Gallbladder (tissue), 1 donor: ENCODE measurements around the genes CFHR4, CFHR5 and CRB1.

DNA sequence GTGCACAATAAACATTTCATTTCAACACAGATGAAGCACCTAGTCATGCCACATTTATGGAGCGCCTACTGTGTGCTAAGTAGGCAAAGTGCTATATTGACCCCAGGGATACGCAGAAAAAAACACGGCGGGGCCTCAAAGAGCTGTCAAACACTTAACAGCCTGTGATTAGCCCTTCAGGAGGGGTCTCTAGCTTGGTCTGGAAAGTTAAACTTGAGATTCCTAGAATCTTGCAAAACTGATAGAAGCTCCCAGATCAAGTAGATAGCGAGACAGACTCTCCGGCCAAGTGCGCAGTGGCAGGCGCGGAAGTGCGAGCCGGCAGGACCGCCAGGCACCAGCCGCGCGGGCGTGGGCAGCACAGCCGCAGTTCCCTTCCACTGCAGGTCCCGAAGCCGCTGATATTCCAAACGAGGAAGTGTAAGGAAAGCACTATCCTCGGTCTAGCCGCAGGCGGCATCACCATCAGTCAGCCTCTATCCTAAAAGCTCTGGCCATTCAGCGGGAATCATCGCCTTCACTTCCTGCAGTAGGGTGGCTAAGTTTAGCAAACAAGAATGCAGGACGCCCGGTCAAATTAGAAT is 840 bp downstream of the GLRX2 start:
- PRO-cap: bidirectional peak, plus-strand start at position 296 of the sequence, minus-strand start at position 313 of the sequence

GRCh38 chr1:193111449-193112110 is 6.4 kb upstream of the GLRX2 start:
- PRO-cap: no peak

GRCh38 chr1:193216865-193217415 is 30.5 kb upstream of the B3GALT2 start:
- PRO-cap: no peak

DNA sequence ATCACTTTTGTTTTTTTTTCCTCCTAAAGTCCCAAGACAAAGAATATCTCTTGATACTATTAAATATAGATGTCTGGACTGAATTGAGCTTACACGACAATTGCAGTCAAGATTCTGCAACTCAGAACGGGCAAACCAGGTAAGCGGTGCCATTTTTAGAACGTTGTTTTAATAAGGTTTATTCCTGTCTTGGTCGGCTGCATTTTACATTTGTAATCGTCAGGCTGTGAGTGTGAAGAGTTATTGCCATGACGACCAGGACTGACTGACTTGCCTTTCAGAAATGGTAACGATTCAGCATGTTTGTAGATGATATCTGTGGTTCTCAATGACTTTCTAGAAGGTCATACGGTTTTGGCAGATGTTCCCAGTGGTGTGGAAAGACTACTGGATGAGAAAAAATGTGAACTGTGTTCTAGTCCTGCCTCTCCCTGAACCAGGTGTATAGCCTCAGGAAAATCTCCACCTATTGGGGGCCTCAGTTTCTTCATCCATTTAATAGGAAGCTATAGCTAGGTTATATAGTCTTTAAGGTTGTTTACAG is 271.3 kb upstream of the B3GALT2 start:
- PRO-cap: no peak

DNA sequence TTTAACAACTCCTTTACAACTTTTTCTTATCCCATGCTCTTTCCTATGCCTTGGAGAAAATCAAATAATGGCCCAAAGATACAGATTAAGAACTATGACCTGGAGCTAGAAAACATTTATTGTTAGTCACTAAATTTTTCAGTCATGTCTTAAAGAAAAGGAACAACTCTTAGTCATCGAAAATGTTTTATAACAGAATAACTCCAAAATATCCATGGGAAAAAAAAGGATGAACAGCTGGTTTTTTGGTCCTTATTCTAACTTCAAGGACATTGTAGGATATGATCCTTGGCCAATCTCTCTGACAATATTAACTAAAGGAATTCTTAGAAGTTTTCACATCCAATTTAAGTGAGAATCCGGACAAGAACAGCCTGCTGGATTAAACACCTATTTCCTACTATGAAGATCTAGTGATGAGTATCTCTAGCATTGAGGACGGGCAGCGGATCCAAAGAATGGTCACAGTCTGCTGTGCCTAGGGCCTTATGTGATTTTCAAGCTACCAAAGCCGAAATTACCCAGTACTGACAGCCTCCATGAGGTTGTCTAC is 1696.7 kb downstream of the KCNT2 start:
- PRO-cap: no peak

DNA sequence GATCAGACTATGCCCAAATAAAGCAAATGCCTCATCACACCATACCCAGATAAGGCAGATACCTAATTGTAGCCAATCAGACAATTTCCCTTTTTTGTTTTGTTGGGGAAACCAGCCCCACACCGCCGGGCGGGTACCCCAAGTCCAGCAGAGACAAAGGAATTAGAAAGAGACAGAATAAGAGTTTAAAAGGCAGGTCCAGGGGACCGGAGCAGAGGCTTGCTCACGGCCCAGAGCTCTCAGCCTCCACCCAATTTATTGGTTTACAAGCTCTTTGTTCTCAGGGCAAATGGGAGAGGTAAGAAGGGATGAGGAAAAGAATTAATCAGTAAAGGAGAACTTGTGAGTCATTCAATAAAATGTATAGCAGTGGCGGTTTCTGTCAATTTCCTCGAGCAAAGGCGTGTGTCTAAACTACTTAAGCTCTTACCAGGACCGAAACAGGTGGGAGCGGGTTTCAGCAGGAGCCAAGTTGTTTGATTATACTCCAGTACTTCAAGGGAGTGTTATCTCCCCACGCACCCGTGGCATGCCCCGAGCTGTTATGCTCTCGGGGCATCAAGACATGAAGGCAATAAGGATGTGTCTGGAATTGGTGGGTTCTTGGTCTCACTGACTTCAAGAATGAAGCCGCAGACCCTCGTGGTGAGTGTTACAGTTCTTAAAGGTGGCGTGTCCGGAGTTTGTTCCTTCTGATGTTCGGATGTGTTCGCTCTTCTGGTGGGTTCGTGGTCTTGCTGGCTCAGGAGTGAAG is 886.7 kb downstream of the KCNT2 start:
- PRO-cap: no peak

DNA sequence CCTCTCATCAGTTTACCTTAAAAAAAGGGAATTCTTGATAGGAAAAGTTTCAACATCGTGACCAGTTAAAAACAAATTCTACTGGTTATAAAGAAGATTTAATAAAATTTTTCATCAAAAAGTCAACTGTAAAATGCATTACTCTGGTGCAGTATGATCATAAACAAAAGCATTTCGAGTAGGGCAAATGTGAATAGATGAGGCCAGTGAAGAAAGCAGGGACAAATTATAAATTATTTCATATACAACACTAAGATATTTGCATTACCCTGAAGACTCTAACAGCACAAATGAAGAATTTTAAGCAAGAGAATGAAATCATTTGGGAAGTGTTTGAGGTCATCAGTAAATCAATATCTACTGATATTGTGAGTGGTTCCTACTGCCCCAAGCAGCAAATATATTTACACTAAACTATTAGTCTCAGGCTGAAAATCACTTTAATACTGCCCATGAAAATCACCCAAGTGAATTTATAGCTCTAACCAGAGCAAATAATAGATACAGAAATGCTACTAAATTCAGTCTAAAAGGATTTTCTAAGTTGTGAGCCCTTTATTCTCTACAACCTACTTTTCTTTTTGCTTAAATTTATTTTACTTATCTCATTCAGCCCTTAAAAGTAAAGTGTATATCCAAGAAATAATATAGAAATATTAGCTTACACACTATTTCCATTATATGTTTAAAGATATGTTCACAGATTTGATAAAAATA is 163.6 kb downstream of the KCNT2 start:
- PRO-cap: no peak

- PRO-cap: no peak
These were observed 4.5 kb downstream of the KCNT2 start for GRCh38 chr1:196603612-196604232.

DNA sequence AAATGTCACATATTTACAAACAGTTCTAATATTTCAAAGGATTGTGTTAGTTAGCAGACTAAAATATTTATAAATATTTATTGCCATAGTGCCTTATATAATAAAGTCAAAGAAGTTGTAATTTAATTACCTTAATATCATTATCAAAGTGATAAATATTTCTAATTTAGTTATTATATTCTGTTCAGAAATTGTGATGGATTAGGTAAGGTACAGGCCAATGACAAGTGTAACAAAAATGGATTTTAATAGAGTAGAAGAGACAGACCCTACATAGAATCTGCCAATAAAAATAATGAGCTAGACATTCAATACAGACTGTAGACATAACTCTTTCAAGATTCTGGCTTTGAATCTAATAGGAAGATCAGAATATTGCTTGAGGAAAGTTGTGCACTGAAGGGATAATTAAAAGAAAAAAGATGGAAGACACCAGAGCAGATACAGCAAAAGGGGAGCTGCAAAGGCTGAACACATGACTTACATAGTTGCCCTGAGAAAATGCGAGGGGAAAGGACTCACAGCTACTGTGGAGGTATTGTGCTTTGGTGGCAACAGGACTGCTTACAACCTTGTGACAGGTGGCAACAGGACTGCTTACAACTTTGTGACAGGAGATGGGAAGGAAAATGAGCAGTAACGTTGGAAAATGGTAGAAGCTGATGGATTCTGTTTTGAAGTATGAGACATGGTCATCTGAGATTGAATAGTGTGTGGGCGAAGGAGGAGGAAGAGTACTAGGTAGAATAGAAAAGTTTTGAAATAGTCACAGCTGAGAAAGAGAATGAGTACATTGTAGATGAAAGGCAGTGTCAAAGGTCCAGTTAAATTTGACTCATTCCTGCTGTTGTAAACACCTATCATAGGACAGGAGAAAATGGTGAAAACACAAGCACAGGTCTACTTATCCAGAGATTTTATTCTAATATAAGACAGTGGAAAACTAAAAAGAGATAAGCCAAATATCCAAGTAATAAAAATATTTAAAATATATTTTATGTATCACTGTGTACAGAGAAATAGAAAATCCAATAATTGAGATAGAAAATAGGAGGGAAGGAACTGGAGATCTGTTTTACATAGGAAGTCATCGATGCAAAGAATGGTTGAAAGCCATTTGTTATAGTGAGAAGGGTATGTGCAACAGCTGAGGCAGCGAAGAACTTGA is 57.0 kb upstream of the CFHR3 start:
- PRO-cap: no peak

GRCh38 chr1:196887832-196888359 is at the start of gene CFHR4:
Gene CFHR4, plus strand, starts transcription at chr1:196888052.
- PRO-cap: no peak

GRCh38 chr1:196896380-196896885 is 8.6 kb downstream of the CFHR4 start:
- PRO-cap: no peak

- PRO-cap: no peak
These were observed at the start of gene CFHR5 for GRCh38 chr1:196977077-196977778. Gene CFHR5, plus strand, starts transcription at chr1:196977556.

DNA sequence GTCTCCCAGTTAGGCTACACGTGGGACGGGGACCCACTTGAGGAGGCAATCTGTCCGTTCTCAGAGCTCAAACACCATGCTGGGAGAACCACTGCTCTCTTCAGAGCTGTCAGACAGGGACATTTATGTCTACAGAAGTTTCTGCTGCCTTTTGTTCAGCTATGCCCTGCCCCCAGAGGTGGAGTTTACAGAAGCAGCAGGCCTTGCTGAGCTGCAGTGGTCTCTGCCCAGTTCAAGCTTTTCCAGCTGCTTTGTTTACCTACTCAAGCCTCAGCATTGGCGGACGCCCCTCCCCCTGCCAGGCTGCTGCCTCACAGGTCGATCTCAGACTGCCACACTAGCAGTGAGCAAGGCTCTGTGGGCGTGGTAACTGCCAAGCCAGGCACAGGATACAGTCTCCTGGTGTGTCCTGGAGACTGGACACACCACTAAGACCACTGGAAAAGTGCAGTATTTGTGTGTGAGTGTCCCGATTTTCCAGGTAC is 14.5 kb downstream of the CFHR5 start:
- PRO-cap: no peak

DNA sequence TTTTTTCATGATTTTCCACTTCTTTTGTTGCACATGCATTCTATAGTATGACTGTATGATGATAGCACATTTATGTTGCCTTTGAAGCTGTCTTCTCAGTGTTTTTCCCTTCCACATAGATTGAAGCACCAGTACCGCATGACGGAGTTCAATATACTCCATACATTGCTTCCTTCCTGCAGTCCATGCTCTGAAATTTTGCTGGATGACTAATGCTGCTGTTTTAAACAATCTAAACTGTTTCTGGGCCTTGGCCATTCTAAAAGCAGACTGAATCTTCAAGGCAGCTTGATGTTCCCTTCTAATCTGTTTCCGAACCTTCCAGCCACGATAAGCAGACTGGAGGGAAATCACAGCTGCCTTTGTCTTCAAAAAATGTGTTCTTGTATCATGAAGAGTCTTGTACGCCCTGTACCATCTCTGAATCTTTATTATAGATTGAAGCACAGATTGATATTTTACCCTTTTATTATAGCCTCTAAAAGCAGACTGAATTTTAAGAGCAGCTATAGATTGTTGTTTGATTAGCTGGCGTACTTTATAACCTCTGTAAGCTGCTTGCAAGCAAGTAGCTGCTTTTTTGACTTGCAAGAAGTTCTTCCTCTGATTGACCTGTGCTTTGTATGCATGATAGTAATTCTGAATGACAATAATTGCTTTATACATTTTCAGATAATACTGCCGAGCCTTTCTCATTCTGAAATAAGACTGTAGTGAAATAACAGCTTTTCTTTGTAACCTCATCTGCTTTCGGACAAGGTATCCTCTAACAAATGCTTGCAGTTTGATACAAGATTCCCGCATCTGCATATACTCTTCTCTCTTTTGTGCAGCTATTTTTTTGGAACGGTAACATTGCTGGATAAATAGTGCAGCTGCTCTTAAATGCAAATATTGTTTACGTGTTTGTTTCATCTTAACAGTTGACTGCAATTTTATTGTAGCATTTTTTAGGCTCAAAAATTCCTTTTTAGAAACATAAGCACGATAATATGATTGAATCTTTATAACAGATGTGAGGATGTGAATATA is 36.5 kb upstream of the F13B start:
- PRO-cap: no peak

DNA sequence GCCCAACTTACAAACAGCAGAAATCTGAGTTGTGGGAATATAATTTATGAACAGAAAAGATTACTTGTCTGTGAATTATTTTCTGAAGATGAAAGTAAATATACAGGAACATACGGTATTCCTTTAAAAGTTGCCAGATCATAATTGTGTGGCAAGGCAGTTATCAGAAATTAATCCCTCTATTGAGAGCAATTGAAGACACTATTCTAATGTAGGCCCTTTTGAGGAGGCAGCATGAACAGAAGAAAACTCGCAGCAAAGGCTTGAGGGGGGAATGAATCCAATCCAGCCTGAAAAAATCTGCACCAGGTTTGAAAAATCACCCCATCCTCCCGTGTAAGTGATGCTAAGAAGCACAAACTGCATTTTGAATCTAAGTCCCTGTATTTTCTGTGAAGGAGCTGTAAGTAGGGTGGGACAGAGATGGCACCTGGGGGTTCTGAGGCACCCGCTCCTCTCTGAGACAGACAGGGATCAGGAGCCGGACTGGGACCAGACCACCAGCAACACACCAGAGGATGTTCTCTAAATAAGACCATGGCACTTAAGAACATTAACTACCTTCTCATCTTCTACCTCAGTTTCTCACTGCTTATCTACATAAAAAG is at the start of gene CRB1:
TSS of gene CRB1 (plus strand) at position 377 of the 608 bp plus-strand sequence.
- PRO-cap: no peak

DNA sequence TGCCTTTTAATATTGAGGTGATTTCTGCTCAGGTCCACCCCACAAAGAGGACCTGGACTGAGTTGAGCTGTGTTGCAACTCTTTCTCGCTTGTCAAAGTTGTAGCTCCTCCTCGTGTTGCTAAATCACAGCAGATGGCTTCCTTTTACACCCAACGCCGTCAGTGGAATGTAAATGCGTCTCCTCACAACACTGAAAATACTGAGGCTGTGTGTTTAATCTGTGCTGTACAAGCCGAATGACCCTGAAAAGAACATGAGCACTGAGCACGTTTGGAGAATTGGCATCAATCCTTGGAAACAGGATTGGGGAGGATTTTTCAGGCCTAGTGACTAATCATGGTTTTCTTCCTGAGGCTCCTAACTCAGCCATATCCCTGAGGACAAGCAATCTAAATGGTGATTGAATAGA is 196.0 kb downstream of the CRB1 start:
- PRO-cap: no peak

DNA sequence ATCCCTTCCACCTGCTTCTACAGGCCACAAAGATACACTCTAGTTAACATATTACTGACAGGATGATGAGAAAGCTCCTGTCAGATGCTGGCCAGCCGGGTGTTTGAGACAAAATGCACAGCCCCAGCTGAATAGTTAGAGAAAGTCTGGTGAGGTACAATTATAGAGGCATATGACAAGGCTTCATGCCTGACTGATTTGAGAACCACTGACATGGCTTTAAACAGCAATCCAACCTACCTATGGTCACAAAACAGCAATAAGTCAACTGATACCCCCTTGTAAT is 137.0 kb downstream of the DENND1B start:
- PRO-cap: no peak

DNA sequence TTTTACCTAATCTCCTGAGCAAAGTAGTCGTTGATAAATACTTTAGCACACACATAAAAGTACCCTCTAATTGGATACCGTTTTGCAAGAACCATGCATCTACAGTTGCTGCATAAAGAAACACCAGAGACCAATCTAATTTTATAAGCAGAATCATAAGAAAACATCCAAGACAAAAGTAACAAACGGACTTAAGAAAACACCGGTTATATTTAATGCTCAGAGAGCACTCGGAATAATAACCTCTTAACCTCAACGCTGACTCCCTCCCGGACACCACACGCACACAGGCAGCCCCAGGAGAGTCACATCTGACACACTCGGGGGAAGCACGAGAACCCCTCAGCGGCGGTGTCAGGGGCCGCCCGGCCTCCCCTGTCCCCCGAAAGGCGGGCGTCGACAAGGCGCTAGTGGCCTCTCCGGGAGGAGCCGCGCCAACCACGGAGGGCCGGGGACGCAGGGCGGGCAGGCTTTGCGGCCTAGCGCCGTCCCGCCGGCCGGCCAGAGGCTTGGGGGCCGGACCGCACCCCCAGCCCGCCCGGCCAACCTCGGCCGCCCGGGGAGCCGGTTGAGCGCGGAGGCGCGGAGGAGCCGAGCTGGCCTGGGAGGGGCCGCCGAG is 690 bp downstream of the DENND1B start:
- PRO-cap: bidirectional peak, plus-strand start outside the sequence, minus-strand start at position 558 of the sequence

DNA sequence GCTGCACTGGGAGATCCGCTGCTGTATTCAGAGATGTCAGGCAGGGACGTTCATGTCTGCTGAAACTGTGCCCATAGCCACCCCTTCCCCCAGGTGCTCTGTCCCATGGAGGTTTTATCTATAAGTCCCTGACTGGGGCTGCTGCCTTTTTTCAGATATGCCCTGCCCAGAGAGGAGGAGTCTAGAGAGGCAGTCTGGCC is 18.5 kb upstream of the C1orf53 start:
- PRO-cap: no peak

GRCh38 chr1:197995518-197996097 is 78.4 kb downstream of the LHX9 start:
- PRO-cap: no peak